Peyer's patch (tissue), 4 donors: ENCODE measurements around the gene PGAP3.

- PRO-cap: no peak
- RAMPAGE, long total RNA, 4 experiments: no peak in any of the 4 experiments
These were observed 40.2 kb downstream of the FBXL20 start for GRCh38 chr17:39361188-39361652.

DNA sequence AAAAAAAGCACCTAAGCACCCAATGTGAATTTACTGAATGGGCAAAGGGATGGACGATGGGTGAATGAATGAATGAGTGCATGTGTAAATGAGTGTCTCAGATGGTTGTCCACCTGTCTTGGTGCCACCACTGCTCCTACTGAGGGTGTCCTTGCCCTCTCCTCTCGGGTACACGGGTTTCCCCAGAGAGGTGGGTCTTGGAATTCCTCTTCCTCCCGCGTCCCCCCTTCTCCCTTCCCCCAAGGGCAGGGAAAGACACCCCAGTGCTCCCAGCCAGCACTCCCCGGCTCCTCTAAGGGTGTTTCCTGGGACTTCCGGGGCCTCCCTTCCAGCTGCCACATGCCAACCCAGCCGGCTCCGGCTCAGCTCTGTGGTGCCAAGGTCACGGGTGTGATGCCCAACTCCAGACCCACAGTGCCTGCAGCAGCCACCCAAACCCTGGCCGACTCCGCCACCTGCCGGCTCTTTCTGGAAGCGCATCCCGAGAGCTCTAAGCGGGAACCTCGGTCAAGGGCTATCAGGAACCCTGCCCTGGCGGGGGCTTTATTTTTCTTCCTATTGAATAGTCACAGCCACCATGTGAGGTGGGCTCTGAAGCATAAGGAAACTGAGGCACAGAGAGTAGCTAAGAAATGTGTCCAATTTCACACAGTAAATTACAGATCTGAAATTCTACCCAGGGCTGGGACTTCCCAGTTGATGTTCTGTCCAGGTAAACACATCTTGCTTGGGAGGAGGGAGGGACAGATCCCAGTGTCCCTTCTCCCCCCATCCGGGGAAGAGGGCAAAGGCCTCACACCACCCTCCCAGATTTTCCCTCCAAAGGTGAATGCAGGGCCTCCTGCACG is 3.4 kb upstream of the PPP1R1B start:
- PRO-cap: unidirectional peak, minus-strand start at position 294 of the sequence; unidirectional peak, minus-strand start at position 370 of the sequence
- RAMPAGE, long total RNA, 4 experiments: no peak in any of the 4 experiments

DNA sequence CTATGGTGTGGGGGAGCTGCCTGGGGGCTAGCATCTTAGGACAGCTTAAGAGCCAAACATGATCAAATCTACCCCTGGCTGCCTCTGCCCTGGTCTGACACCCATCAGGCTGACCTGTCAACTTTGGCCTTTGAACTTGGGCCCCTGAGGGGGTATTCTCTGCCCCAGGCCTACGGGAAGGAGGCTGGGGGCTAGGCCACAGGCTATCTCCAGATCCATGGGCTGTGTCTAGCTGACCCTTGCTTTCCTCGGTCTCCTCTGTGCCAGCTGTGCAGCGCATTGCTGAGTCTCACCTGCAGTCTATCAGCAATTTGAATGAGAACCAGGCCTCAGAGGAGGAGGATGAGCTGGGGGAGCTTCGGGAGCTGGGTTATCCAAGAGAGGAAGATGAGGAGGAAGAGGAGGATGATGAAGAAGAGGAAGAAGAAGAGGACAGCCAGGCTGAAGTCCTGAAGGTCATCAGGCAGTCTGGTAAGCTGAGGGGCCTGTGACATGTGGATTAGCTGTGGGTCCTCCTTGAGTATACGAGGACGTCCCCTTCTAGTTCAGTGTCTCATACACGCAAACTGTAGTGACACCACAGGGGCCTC is 3.2 kb upstream of the STARD3 start:
- PRO-cap: no peak
- RAMPAGE, long total RNA, 4 experiments: start-site peak on the plus strand in 2 of 4 experiments, centred at positions 131 to 301 of the sequence, 21 to 78 reads per replicate

- PRO-cap: no peak
- RAMPAGE, long total RNA, 4 experiments: no peak in any of the 4 experiments
These were observed 1.3 kb downstream of the STARD3 start for GRCh38 chr17:39638142-39638812.

DNA sequence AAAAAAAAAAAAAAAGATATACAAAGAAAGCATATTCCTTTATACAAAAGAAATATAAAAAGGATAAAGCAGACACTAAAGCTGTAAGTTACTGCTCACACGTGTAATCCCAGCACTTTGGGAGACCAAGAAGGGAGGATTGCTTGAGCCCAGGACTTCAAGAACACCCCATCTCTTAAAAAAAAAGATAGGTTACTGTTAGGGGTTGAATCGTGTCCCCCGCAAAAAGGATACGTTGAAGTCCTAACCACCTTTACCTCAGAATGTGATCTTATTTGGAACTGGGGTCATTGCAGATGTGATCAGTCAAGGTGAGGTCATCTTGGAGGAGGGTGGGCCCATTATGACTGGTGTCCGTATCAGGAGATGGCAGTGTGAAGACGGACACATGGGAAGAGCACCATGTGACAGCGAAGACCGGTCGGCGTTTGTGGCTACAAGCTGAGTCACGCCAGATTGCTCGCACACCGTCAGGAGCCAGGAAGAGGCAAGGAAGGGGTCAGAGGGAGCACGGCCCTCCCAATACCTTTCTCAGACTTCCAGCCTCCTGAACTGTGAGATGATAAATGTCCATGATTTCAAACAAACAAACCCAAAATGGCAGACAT is 13.0 kb downstream of the STARD3 start:
- PRO-cap: no peak
- RAMPAGE, long total RNA, 4 experiments: no peak in any of the 4 experiments

- PRO-cap: unidirectional peak, minus-strand start at chr17:39661220
- RAMPAGE, long total RNA, 4 experiments: no peak in any of the 4 experiments
These were observed 4.0 kb upstream of the TCAP start for GRCh38 chr17:39660882-39661809.

- PRO-cap: no peak
- RAMPAGE, long total RNA, 4 experiments: no peak in any of the 4 experiments
These were observed 1.2 kb downstream of the TCAP start for GRCh38 chr17:39666121-39666918.

- PRO-cap: unidirectional peak, plus-strand start at chr17:39667122
- RAMPAGE, long total RNA, 4 experiments: no peak in any of the 4 experiments
These were observed 1.3 kb upstream of the PNMT start for GRCh38 chr17:39666919-39667322.

GRCh38 chr17:39672900-39673363 is 4.7 kb downstream of the PNMT start:
- PRO-cap: no peak
- RAMPAGE, long total RNA, 4 experiments: no peak in any of the 4 experiments

DNA sequence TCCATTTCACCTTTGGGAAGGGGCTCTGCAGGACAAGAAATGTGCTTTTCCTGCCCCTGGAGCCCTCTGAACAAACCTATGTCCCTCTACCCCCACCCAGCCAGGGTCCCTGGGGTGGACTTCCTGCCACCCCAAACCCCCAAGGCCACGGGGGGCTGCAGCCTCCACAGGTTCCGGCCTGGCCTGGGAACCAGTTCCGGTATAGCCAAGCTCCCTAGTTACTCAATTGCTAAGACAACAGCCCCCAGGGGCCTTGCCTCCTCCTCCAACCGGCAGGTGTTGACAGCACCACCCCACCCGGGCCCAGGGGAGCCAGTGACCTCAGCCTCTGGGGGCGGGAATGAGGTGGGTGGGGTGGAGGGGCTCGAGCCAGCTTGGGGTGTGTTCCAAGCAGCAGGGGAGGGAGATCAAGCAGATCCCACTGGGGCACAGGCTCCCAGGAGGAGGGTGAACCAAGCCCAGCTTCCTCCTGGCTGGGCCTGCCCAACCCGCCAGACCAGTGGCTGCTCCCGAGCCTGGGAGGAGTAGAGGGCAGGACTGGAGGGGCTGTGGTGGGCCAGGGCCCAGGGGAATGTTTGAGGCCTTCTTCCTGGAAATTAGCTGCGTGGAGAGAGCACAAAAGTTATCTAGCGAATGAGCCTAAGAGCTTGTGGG is 6.6 kb downstream of the PNMT start:
- PRO-cap: no peak
- RAMPAGE, long total RNA, 4 experiments: no peak in any of the 4 experiments

GRCh38 chr17:39675407-39676677 is 7.6 kb downstream of the PNMT start:
- PRO-cap: no peak
- RAMPAGE, long total RNA, 4 experiments: no peak in any of the 4 experiments

- PRO-cap: bidirectional peak, plus-strand start at chr17:39687939, minus-strand start at chr17:39687772; bidirectional peak, plus-strand start at chr17:39688101, minus-strand start at chr17:39688022
- RAMPAGE, long total RNA, 4 experiments: start-site peak on the minus strand in 3 of 4 experiments, at chr17:39688022-39688045 at its widest, 7 to 164 reads per replicate
These were observed at the start of gene PGAP3 for GRCh38 chr17:39687402-39688552. Gene PGAP3 (minus strand): TSS chr17:39688057.

DNA sequence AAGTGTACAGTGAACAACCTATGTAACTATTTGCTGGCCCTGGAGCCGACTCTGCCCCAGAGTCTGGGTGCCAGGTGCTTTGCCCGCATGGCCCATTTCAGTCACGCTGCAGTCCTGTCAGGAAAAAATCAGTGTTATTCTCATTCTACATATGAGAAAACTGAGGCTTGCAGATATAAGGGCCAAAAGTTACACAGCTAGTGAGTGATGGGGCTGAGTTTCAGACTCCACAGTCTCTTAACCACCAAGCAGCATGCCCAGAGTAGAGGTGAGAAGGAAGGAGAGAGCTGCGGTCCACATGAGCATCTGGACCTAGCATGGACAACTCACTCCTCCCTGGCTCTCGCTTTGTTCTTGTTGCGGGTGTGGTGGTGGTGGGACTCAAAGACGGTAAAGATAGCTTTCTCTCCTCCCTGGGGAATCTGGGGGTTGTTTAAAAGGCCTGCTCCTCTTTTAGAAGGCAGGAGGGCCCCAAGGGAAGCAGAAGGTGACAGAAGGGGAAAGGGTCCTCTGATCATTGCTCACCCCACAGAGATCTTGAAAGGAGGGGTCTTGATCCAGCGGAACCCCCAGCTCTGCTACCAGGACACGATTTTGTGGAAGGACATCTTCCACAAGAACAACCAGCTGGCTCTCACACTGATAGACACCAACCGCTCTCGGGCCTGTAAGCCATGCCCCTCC is 9.1 kb downstream of the ERBB2 start:
- PRO-cap: no peak
- RAMPAGE, long total RNA, 4 experiments: no peak in any of the 4 experiments

- PRO-cap: no peak
- RAMPAGE, long total RNA, 4 experiments: no peak in any of the 4 experiments
These were observed 7.2 kb downstream of the MIEN1 start for GRCh38 chr17:39723115-39723546.

DNA sequence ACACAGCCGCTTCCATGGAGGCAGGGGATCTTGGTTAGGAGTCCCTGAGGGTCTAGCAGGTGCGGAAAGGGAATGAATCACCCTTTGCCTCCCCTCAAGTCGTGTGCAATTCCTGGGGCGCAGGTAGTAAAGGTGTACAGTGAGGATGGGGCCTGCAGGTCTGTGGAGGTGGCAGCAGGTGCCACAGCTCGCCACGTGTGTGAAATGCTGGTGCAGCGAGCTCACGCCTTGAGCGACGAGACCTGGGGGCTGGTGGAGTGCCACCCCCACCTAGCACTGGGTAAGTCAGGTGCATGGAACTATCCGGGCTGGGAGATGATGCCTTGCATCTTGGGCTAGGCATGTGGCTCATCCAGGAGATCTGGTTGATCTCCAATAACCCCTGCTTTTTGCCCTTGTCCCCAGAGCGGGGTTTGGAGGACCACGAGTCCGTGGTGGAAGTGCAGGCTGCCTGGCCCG is 5.1 kb downstream of the GRB7 start:
- PRO-cap: no peak
- RAMPAGE, long total RNA, 4 experiments: no peak in any of the 4 experiments

DNA sequence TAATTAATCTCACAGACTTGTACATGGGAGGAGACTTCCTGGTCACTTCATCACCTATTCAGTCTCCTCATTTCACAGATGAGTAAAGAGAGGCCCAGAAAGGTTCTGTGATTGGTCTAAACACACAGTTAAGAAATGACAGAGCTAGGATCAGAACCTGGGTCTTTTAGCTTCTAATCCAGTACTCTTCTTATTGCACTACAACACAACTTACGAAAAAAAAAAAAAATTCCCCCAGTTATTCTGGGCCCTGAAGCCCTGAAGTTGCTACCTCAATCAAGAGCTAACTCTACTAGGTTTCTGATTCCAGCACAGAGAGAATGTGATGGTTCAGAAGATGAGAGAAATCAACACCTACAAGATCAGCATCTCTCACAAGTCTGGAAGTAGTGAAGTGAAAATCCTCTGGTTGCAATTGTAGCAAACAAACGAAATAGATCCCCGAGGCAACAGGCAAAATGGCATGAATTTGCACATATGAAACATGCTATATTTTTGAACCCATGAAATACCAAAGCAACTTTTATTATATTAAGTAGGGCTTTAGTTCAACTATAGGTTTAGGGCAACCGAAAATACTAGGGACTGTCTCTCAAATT is 37.4 kb downstream of the GRB7 start:
- PRO-cap: bidirectional peak, plus-strand start at position 97 of the sequence, minus-strand start at position 60 of the sequence
- RAMPAGE, long total RNA, 4 experiments: no peak in any of the 4 experiments

- PRO-cap: no peak
- RAMPAGE, long total RNA, 4 experiments: no peak in any of the 4 experiments
These were observed 12.1 kb upstream of the GSDMA start for GRCh38 chr17:39950674-39951156.

GRCh38 chr17:39952511-39953949 is 9.8 kb upstream of the GSDMA start:
- PRO-cap: bidirectional peak, plus-strand start at chr17:39952903, minus-strand start at chr17:39952792; unidirectional peak, plus-strand start at chr17:39953311
- RAMPAGE, long total RNA, 4 experiments: no peak in any of the 4 experiments

- PRO-cap: no peak
- RAMPAGE, long total RNA, 4 experiments: no peak in any of the 4 experiments
These were observed 8.3 kb upstream of the PSMD3 start for GRCh38 chr17:39972155-39972780.

- PRO-cap: no peak
- RAMPAGE, long total RNA, 4 experiments: no peak in any of the 4 experiments
These were observed 789 bp upstream of the PSMD3 start for GRCh38 chr17:39979863-39980172.